Peritoneum (tissue), 1 donor: ENCODE results near the gene ZNF35.

DNA sequence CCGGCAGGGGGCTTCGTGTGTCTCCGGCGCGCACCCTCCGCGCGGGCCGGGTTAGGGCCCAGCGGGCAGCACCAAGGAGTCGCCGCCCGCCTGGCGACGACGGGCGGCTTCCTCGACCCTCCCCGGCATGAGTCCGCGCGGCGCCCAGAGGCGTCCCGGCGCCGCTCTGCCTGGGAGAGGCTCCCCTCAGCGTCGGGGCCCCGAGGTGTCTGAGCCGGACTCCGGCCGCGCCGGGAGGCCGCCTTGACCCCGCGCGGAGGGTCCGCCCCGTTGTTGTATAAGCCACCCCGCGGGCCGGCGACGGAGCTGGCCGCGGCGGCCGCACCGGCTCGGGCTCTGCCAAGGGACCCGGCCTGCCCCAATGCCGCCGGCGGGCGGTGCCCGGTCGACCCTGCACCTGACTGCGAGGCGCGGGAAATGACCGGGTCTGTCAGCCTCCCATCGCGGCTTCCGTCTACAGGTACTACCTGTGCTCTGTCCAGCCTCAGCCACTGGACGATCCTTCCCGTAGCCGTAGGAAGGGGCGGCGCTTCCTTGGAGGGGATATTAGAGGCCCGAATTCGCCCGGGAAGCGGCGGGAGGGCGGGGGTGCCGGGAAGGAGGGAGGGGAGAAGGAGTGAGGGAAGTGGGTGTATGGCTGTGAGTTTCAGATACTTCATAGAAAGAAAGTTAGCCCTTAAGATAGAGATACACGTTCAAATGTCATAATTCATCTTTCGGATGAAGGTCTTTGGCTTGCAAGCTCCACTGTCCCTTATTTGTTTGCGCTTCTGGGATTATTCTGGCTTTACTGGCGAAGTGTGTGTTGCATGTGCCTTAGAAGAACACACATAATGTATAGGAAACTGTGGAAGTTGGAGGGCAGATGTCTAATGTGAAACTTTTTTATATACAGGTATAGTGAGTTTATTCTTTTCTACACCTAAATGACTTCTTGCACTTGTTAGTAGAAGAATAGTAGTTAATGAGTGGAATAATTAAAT, 603 bp downstream of the ABHD5 start:
- PRO-cap, result no peak

DNA sequence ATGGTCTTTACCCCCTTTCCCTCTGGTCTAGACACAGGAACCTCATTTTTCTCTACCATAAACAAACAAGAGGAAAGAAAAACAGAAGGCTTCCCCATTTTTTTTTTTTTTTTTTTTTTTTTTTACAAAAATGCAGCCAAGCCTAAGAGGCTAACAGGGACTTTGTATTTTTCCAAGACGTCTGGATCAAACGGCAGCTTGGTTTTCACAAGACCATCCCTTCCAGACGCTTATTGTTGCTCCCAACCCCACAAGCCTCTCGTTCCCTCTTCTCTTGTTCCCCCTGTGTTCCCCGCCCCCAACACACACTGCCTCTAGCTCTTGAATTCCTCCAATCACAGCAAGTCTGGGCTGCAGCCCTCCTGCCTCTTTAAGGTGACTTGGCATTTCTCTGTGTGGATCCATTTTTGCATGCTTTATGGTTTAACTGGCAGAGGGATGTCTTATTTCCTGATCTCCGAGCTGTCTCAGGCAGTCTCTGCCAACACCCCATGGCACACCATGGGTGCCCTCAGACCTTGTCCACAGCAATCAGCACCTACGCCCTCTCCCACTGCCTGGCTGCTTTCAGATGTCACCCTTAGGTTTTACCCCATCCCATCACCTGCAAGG, 182.1 kb downstream of the ABHD5 start:
- PRO-cap, result no peak

GRCh38 chr3:44339234-44339406, 554 bp downstream of the TCAIM start:
- PRO-cap, result no peak

DNA sequence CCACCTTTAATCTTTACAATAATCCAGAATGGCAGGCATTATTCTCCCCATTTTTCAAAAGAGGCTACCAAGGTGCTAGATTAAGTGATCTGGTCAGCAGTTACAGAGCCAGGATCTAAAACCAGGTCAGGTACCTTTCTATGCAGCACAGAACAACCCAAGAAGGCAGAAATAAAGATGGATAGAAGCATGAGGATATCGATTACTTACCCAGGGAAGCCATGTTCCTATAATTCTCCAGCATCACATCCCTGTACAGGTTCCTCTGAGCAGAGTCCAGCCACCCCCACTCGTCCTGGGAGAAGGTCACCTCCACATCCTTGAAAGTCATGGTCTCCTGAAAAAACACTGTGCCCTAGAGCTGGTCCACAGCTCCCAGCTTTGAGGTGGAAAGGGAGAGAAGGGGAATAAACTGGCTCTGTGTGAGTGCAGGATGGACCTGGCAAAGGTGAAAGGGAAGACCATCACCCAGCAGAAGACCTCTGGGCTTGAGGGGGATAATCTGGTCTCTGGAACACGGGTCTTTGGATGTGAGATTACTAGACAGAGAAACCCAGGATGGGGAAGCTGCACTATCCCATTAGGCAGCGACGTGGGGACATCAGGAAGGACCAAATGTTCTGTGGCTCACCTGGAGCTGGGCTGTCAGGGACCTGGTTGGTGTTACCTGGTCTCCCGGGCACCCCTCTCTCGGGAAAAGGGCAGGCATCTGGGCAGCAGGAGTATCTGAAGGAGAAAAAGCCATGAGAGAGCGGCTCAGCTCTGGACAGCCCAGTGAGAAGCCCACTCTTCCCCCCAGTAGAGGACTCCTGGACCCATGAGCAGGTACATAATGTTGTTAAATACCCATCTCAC, 27.0 kb downstream of the ZNF445 start:
- PRO-cap, result no peak

- PRO-cap, result no peak
These were observed 7.5 kb downstream of the ZNF197 start for GRCh38 chr3:44632213-44632865.

- PRO-cap, result no peak
These were observed 6.3 kb upstream of the ZNF35 start for GRCh38 chr3:44641775-44643097.

- PRO-cap, result unidirectional peak, plus-strand start at chr3:44648745
These were observed at the start of gene ZNF35 for GRCh38 chr3:44648045-44649360. Gene ZNF35 (plus strand): TSS chr3:44648732.

- PRO-cap, result no peak
These were observed 24.2 kb downstream of the ZDHHC3 start for GRCh38 chr3:44951735-44952217.

DNA sequence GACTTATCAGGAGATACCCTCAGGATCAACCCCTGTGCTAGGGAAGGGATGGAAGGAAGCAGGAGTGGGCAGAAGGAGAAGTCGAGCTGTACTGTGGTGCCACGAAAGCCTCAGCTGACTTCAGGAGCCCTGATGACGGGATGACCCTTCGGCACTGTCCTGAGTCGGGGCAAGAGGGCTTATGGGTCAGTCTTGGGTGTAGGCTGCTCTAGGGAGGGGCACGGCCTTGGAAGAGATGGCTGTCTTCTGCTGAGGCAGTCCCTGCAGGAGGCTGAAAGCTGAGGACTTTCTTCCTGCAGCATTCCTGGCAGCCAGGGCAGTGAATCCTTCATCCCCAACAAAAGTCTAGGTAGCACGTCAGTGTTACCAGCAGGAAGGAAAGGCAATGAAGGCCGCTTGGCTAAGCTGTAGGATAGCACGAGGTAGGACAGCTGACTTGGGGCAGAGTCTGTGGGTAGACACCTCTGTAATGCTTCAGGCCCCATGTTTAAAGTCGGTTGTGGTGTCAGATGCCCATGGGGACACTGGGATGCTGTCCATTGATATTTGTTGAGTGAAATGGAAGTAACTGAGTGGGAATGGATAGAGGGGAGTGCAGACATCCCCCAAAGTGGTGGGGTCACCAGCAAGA, 7.9 kb downstream of the CLEC3B start:
- PRO-cap, result no peak

- PRO-cap, result no peak
These were observed 9.7 kb downstream of the CLEC3B start for GRCh38 chr3:45035512-45036521.

GRCh38 chr3:45076169-45076792, 50.2 kb downstream of the CLEC3B start:
- PRO-cap, result no peak

GRCh38 chr3:45165399-45165988, 19.3 kb upstream of the CDCP1 start:
- PRO-cap, result no peak

DNA sequence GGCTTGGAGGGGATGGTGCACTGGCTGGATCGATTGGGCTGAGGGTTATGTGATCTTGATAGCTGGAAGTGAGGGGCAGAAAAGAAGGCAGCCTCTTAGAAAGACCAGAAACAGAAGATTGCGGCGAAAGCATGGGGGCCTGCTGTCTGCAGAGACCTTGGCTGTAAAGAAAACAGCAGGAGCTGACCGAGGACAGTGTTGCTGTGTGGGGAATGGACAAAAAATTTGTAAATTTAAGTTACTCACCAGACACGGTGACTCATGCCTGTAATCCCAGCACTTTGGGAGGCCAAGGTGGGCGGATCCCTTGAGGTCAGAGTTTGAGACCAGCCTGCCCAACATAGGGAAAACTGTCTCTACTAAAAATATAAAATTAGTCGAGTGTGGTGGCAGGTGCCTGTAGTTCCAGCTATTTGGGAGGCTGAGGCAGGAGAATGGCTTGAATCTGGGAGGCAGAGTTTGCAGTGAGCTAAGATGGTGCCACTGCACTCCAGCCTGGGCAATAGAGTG, 7.1 kb downstream of the TMEM158 start:
- PRO-cap, result no peak

GRCh38 chr3:45366387-45366738, 22.0 kb upstream of the LARS2 start:
- PRO-cap, result no peak

- PRO-cap, result no peak
These were observed 21.8 kb upstream of the SLC6A20 start for GRCh38 chr3:45817975-45818635.

DNA sequence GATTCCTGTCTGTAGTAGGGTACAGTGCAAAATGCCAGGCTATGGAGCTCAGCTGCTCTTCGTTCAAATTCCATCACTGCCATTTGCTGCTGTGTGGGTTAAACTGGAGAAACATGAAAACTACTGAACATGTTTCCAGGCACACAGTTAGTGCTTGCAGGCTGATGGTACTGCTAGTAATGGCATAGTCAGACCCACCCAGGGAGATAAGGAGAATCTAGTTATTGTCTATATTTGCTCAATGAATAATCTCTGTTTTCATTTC, 284 bp downstream of the CXCR6 start:
- PRO-cap, result no peak

- PRO-cap, result no peak
These were observed 22.3 kb downstream of the CXCR6 start for GRCh38 chr3:45965482-45966062.

DNA sequence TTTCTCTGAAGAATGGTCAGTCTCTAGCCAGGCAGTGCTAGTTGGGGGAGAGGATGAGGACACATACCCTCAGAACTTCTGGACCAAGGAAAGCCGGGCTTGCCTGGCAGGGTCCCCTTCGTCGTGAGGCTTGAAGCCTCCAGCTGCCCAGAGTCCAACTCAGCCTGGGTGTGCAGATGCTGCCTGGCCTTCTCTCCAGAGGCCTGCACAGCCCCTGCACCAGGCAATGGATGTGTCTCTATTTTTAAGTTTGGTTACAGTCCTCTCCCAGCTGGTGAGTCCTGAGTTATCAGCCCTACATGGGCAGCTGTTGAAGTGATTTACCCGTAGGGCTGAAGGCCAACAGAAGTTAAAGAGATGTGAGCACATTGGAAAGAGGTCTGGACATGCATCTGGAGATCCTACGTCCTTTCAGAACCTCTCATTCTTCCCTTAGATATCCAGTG, 10.1 kb downstream of the FYCO1 start:
- PRO-cap, result no peak

DNA sequence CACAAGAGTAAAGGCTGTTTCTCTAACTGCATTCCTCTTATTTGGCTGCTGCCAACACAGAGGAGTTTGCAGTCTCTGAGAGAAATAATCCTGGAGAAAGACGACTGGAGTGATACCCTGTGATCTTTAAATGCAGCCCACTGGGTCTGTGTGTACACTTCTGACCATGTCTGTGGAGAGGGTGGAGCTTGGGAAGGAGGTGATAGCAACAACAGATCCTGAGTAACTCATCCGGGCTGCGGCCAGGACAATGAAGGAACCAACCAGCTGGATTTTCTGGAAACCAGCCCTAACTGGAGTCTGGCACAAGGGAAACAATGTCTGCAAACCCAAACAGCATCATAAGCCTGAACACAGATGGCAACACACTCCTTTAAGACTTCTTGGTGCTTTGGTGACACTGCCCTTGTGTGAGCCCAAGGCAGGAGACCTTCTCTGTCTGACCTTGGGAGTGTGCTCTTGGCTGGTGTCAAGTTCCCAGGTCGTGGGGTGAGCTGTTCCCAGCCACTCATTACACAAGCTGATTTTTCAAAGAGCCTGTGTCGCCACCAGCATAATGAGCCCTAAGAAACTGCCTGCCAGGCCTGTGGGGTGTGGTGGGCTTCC, 8.0 kb downstream of the FYCO1 start:
- PRO-cap, result no peak

- PRO-cap, result no peak
These were observed 77.3 kb downstream of the CCR1 start for GRCh38 chr3:46130623-46131414.